Fallopian tube (tissue), 1 donor: ENCODE results near the genes AKAP5, ZBTB1 and PLEKHG3.

GRCh38 chr14:64062609-64063066 is 209.8 kb downstream of the SYNE2 start:
- PRO-cap: no peak

DNA sequence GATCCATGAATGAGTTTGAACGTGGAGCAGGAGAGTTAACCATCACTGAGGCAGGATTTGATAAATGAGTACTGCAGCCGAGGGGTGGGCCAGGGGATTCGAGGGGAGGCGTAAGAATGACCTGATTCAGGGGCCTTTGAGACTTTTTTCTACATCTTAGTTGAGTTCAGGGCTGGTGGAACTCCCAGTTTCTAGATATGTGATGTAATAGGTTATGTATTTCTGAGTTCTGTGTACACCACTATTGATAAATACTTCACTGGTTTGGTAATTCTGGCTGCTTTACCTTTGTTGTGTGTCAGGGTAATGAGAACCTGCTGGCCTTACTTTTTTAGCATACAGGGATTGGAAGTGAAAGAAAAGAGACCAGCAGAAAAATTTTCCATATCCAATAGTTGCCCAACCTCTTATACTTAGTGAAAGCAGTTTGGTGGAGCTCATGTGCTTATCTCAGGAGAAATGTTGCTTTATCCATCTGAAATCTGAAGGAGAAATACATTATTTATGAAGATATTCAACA is 217.1 kb downstream of the SYNE2 start:
- PRO-cap: no peak

GRCh38 chr14:64195303-64196136 is 98.7 kb downstream of the ESR2 start:
- PRO-cap: no peak

GRCh38 chr14:64200188-64200468 is 94.0 kb downstream of the ESR2 start:
- PRO-cap: no peak

- PRO-cap: no peak
Observed at GRCh38 chr14:64221648-64222044, 72.5 kb downstream of the ESR2 start.

DNA sequence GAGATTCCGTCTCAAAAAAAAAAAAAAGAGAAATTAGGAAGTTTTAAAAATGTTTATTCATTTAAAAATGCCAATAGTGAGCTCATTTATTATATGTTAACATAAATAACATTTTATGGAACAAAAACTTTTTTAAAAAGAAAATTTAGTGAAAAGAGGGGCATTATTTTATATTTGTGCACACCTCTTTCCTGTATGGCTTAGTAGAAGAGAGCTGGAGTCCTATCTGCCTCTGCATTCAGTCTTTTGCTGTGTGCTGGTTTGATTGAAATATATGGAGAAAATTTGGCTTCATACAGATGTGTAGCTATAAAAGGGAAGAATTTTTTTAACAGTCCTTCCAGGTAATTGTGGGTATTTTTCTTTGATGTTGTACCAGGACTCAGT is 13.5 kb downstream of the MTHFD1 start:
- PRO-cap: no peak

- PRO-cap: no peak
Observed at GRCh38 chr14:64410427-64410705, 22.2 kb downstream of the MTHFD1 start.

GRCh38 chr14:64464583-64465646 is at the start of gene AKAP5:
Gene AKAP5, plus strand, starts transcription at chr14:64465499.
- PRO-cap: bidirectional peak, plus-strand start at chr14:64465501, minus-strand start at chr14:64465315

GRCh38 chr14:64465647-64465818 is 234 bp downstream of the AKAP5 start:
- PRO-cap: no peak

DNA sequence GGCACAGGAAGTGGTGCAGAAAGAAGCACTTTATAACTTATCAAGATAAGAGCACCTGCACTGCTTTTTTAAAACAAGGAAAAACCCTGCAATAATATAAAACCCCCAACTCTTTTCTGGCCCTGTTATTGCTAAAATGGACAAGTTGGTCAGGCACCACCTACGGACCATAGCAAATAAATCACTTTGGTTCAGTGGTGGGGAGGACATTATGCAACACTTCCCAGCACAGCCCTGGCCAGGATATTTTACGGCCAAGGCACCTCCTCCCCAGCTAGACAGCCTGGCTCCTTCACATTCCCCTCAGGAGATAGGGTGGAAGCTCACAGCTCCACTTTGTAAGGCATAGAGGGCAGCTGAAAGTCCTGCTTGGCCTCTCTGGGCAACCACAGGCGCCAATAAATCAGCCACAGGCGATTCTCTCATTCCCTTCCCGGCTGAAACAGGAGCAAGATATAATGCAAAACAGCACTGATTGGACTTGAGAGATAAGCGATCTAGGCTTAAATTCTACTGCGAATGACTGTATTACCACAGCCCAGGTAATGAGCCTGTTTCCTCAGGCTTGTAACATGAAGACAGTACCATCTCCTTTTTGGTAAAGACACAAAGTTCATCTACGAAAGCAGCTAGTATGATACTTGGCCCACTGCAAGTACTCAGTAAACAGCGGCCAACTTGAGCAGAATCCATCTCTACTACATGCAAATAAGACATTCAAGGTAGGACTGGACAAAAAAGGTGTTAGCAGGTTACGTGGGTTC is 1.9 kb downstream of the ZBTB25 start:
- PRO-cap: bidirectional peak, plus-strand start at position 306 of the sequence, minus-strand start at position 178 of the sequence

DNA sequence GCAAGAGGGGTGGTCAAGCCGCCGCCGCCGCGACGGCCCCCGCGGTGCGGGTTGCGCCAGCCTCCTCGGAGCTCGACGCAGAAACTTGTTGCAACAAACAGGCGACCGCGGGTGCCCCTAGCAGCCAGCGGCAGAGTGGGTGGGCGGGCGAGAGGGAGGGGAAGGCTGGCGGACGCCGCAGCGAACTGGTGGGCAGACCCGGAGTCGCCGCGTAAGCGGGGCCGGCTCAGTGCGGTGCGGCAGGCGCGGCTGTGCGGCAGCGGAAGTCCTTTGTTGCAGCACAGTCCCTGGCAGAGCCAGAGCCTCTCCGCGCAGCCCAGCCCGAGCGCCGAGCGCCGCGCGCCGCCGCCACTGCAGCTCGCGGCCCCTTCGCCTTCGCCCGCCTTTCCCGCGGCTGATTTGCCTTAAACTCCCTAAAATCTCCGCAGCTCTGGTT is at the start of gene ZBTB1:
Gene ZBTB1 (plus strand): TSS at position 273 of the 436 bp plus-strand sequence.
- PRO-cap: bidirectional peak, plus-strand start at position 229 of the sequence, minus-strand start at position 87 of the sequence

GRCh38 chr14:64514837-64515401 is 10.3 kb downstream of the ZBTB1 start:
- PRO-cap: no peak

GRCh38 chr14:64522658-64523181 is 17.8 kb upstream of the HSPA2 start:
- PRO-cap: no peak

- PRO-cap: bidirectional peak, plus-strand start at chr14:64682068, minus-strand start at chr14:64681925; bidirectional peak, plus-strand start at chr14:64682393, minus-strand start at chr14:64682197; unidirectional peak, minus-strand start at chr14:64682626
Observed at GRCh38 chr14:64681750-64682799, 22.1 kb upstream of the PLEKHG3 start.

DNA sequence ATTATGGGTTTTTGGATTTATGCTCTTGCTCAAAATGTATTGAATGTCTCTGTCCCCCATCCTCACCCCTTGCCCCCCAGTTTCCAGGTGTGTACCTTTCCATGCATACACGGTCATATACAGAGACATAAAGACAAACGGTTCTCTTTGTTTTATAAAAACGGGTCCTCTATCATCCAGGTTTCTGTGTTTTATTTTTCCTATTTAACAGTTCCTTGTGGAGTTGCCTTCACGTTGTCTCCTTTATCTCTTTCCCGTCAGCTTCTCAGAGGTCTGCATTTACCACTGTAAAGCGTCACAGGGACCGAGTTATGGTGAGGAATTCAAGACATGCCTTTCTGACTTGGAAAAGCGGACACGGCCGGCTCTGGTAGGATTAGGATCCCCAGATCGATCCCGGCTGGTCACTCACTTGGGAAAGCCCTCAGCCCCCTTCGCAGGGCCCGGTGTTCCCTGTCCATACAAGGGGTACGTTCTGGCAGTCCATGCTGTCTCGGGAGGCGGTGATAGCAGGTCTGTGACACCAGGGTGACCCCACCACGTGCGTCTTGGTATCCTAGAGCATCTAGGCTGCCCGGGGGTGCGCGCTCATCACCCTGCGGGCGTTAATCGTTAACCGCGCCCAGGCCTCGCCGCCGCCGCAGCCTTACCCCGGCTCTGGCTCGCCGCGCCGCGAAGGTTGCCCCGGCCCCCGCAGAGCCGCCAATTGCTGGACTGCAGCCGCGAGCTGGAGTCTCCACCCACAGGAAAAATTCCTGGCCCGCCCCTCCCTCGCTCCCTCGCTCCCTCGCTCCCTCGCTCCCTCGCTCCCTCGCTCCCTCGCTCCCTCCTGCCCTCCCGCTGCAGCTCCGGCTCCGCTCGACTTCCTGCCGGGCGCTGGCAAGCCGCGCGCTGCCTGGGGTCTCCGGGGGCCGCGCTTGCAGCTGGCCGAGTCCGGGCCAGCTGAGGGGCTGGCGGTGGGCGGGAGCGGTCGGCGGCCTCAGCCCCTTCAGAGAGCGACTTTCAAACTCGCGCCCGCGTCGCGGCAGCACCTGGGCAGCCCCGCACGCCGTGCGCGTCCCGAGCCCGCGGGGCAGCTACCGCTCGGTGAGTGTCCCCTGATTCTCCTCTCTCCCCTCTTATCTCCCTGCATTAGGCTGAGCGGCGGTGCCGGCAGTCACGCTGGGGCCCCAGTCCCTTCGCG is at the start of gene PLEKHG3:
Gene PLEKHG3 (plus strand): TSS at position 806 of the 1,183 bp plus-strand sequence.
- PRO-cap: bidirectional peak, plus-strand start at position 861 of the sequence, minus-strand start at position 648 of the sequence; bidirectional peak, plus-strand start outside the sequence, minus-strand start at position 1,103 of the sequence

DNA sequence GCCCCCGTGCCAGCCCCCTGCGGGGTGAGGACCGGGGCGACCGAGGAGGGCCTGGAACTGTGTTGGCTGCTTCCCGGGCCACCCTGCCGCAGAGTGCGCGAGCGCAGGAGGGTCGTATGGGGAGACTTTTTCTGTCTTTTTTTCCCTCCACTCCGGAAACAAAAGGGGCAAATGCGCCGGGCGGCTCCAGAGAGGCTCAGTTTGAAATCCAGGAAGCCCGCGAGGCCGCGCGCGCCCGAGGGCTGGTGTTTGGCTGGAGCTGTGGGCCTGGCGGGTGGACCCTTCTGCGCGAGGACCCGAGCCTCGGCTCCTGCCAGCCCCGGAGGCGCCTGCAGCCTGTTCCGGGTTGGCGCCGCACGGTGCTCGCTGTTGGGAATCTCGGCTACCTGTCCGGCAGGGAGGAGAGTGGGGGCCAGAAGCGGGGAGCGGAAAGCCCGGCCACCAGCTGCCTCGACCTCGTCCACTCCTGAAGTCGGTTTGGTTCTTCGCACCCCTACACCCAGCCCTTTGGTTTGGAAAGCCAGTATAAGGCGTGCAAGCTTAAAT is 651 bp downstream of the PLEKHG3 start:
- PRO-cap: bidirectional peak, plus-strand start at position 199 of the sequence, minus-strand start outside the sequence; unidirectional peak, minus-strand start at position 312 of the sequence; bidirectional peak, plus-strand start at position 415 of the sequence, minus-strand start at position 312 of the sequence; unidirectional peak, minus-strand start at position 468 of the sequence

- PRO-cap: no peak
Observed at GRCh38 chr14:64720170-64720879, 16.1 kb downstream of the PLEKHG3 start.

DNA sequence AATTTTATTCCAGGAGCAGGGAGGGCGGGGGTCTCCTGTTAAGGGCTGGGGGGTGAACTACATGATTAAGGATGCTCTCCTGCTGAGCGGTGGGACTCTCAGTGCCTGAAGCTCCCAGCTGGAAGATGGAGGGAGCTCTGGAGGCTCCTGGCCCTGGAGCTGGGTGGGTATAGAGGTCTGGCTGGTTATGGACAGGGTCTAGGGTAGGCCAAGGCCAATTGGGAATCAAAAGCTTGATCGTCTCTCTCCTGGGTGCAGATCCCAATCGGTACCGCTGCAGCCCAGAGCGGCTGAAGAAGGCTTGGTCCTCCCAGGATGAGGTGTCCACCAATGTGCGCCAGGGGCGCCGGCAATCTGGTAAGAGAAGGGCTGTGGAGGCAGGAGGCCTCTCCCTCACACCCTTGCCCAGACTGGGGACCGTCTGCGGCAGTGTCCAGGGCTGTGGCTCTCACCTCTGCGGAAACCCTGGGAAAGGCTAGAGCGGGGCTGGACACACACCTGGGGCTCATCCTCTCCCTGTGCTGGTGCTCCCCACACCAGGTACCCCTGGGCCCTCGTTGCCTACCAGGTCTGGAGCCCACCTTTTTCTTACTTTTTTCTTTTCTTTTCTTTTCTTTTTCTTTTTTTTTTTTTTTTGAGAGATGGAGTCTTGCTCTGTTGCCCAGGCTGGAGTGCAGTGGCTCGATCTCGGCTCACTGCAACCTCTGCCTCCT is 28.5 kb downstream of the PLEKHG3 start:
- PRO-cap: no peak

- PRO-cap: bidirectional peak, plus-strand start at chr14:64880594, minus-strand start at chr14:64880503
Observed at GRCh38 chr14:64880353-64880995, 767 bp upstream of the SPTB start.

DNA sequence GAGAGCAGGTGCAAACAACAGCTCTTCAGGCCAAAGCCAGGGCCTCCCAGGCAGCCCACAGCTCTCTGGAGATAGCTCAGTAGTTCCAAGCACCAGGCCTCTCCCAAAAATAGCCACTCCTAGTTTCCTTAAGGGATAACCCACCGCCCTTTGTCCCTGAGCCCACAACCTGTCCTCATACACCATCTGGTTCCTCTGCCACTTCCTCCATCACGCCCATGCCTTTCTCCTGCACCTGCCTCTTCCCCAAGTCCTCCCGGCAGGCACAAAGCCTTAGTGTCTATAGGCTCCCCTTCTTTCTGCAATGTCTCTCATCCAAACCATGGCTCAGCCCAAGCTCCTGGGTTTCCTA is 2.1 kb downstream of the RAB15 start:
- PRO-cap: no peak